AG09309 (cell line): ENCODE measurements around a stretch of chr5.

GRCh38 chr5:172164613-172165506 lies 23.2 kb downstream of the STK10 start:
- RRBS: 100% methylated on average over 2 of the region's 17 CpGs

DNA sequence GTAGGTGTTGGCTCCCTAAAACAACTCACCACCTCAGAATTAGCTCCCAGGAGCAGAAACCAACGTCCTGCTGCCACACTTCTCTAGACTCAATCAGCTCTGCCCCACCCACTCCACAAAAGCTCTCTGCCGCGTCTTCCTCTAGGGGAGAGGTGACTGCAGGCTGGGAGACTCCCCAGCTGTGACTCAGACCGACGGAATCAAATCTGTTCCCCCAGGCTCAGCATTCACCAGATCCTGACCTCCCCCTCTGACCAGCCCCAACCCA lies 1.0 kb downstream of the STK10 start:
- RRBS: no CpG with 5 or more reads among the region's 5 CpGs

GRCh38 chr5:172187330-172187549 lies 784 bp downstream of the STK10 start:
- RRBS: no CpG with 5 or more reads among the region's 12 CpGs

GRCh38 chr5:172275469-172276188 lies 7.9 kb downstream of the UBTD2 start:
- RRBS: no CpG with 5 or more reads among the region's 3 CpGs

DNA sequence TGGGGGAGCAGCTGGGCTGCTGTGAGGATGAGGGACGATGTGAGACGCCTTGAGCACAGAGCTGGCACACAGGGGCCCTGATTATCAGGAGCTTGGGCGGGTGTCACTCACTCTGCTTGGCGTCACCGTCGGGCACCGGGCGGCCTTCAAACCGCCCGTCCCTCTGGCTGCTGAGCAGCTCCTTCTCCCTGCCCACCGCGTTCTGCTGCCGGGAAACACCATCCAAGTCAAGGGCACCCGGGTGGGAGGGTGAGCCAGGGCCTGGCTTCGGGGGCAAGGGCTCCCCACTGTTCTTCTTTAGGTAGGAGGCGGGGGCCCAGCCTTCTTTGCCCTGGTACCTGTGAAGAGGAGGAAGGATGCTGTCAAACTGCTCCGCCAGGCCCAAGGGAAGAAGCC lies 66.7 kb upstream of the UBTD2 start:
- RRBS: 97% methylated on average over 7 of the region's 17 CpGs

- RRBS: no CpG with 5 or more reads among the region's 3 CpGs
Measured at GRCh38 chr5:172384339-172384552, 70.1 kb downstream of the SH3PXD2B start.

DNA sequence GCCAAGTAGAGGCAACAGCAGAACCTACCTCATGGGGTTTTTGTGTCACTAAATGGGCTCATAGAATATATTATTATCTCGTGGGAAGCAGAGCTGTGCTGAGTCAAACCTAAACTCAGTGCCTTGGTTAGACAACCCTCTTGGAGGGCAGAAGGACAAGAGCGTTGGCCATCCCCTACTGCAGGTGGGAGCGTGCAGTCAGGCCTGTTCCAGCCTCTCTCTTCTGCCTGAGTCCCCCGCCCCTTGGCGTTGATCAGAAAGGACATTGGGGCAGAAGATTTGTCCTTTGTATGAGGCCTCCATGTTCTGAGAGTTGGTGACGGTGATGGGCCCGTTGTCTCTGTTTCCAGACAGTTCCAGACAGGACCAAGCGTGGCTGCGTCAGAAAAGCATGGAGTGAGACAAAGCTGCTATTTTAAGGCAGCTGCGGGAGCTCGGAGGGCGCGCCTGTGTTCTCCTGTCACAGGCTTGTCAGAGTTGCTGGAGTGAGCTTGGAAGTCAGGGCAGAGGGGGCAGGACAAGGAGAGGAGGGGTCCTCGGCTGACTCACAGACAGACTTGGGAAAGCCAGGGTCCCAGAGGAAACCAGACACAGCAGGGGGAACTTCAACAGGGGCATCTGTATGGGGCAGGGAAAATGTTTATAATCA lies 32.1 kb upstream of the SH3PXD2B start:
- RRBS: no CpG with 5 or more reads among the region's 14 CpGs

- RRBS: no CpG with 5 or more reads among the region's 25 CpGs
Measured at GRCh38 chr5:172585802-172586900, 54.9 kb upstream of the NEURL1B start.

GRCh38 chr5:172644126-172644735 lies 3.2 kb downstream of the NEURL1B start:
- RRBS: no CpG with 5 or more reads among the region's 8 CpGs

- RRBS: no CpG with 5 or more reads among the region's 5 CpGs
Measured at GRCh38 chr5:172695571-172695826, 54.4 kb downstream of the NEURL1B start.

GRCh38 chr5:172724012-172724593 lies 46.9 kb downstream of the DUSP1 start:
- RRBS: no CpG with 5 or more reads among the region's 17 CpGs

DNA sequence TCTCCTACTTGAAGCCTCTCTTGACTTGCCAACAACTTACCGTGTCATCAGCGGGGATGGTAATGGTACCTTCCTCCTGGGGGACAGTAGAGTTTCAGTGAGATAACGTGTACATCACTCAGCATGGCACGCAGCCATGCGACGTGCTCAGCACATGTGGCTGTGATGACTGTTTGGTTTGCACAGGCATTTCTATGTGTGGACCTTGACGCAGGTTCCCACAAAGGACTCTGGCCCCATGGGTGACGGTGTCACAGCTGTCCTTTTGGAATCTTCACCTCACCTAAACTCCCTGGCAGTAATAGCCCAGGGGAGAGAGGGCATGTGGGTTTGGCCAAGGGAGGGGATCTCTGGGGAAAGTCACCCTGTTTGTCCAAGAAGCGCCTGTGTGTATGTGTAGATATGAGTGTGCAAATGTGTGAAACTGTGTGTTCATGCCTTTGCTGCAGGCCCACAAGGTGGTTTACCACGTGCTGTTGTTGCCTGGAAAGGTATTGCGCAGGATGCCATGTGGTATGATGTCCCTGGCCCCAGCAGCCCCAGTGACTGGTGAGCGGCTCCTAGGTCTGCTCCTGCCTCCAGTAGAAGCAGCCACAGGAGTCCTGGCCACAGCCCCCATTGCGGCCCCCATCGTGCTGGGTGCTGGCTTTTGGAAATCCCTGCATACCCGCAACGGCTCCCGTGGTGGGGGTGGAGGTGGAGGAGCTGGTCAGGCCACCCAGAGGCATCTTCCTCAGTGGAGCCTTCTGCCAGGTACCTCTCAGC lies 18.8 kb downstream of the ERGIC1 start:
- RRBS: no CpG with 5 or more reads among the region's 17 CpGs

- RRBS: no CpG with 5 or more reads among the region's 27 CpGs
Measured at GRCh38 chr5:172904243-172905530, 54.5 kb upstream of the RPL26L1 start.

DNA sequence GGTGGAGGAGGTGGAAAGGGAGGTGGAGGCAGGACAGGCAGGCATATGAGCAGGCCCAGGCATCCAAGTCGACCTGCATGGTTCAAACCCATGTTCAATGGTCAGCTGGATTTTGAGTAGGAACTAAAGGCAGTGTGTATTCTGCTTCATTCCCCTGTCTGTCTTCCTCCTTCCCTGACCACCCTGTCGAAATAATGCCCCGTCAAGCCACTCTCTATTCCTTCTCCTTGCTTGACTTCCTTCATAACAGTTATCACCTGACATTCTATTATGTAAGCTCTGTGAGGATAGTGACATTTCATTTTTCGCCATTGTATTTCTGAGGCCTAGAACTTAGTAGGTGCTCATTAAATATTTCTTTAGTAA lies 34.8 kb downstream of the ATP6V0E1 start:
- RRBS: no CpG with 5 or more reads among the region's 4 CpGs

DNA sequence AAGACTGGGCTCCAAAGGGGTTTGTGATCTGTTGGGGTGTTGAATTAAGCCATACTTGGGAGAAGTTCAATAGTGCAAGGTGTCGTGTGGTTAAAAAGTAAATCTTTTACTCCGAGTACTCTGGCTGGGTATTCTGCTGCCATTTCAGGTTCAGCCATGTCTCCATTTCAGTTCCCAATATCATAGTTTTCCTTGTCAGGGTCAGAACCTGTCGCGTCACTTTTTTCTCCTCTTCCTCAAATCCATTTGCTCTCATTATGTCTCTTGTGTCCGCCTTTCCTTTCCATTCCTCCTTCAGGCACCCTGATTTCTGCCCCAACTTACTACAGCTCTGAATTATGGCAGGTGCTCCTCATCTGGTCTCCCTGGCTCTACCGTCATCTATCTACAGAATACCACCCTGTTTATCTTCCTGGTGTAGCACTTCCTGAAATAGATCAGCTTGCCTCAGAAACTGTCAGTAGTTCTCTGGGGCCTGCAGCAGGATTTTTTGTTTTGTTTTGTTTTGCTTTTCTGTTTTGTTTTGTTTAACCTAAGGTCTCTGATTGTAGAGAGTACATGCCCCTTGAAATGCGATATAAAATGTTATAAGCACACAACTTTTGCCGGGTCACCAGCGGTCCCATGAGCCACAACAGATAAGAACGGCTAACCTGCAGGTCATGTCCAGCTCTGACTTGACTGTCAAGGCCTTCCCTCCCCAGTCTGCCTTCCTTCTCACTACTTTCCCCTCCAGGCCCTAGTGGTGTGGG lies 26.8 kb upstream of the CREBRF start:
- RRBS: no CpG with 5 or more reads among the region's 10 CpGs

DNA sequence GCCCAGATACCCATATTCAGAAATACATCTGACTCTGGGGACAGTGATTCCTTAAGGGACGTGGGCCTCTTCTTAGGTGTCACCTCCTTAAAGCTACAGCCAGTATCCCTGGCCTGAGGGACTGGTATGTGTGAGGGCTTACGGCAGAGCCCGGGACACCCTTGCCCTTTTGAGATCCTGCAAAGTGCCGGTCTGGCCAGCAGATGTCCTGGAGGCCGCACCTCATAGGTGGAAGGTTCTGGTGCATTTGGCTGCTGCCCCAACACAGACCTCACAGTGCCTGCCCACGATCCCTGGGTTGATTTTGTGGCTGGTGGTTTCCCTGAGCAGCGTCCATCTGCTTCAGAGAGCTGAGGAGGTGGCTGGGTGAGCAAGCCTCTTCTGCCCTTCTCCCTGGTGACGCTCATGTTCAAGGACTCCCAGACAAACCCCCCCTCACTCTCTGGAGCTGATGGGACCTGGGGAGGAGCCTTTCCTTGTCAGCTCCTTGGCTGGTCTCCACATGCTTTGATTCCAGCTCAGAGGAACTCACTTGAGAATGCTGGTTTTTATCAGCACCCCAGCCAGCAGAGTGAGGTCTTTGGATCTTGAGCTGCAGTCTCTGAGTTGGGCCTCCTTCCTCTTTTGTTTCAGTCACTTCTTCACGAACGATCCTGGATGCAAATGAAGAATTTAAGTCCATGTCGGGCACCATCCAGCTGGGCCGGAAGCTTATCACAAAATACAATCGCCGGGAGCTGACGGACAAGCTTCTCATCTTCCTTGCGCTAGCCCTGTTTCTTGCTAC lies 19.0 kb downstream of the BNIP1 start:
- RRBS: no CpG with 5 or more reads among the region's 16 CpGs

GRCh38 chr5:173235901-173236486 lies 988 bp upstream of the NKX2-5 start:
- RRBS: no CpG with 5 or more reads among the region's 12 CpGs

GRCh38 chr5:173317975-173318505 lies 10.2 kb downstream of the STC2 start:
- RRBS: no CpG with 5 or more reads among the region's 12 CpGs

DNA sequence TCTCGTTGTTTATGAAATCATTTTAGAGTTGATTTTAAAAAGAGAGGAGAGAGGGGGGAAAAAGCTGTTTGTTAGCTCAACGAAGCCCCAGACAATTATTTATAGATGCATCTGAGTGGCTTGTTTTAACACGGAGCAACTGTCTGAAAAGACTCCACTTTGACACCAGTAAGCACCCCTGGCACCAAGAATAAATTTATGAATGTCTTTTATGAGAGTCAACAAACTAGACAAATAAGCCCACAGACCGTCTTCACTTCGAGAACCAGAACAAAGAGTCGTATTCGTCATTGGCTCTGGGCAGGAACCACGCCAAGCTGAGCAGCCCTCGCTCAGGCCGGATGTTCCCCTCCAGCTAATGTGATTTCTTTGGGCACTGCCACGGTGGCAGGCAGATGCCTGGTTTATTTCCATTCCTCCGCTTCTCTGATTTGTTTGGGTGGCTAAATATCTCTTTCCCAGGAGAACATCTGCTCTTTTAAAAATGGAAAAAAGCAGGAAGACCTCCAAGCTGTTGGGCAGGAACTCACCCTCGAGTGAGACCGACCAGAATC lies 91.9 kb upstream of the STC2 start:
- RRBS: no CpG with 5 or more reads among the region's 14 CpGs

- RRBS: no CpG with 5 or more reads among the region's 5 CpGs
Measured at GRCh38 chr5:173454183-173454719, 126.0 kb upstream of the STC2 start.